Mesenchymal stem cell of Wharton's jelly (primary cell): ENCODE data around the gene KMO.

- CAGE, long polyA plus RNA = no peak
Measured at GRCh38 chr1:236066609-236067430, 1.9 kb upstream of the NID1 start.

- CAGE, long polyA plus RNA = no peak
Measured at GRCh38 chr1:236495254-236495702, 28.5 kb upstream of the LGALS8 start.

DNA sequence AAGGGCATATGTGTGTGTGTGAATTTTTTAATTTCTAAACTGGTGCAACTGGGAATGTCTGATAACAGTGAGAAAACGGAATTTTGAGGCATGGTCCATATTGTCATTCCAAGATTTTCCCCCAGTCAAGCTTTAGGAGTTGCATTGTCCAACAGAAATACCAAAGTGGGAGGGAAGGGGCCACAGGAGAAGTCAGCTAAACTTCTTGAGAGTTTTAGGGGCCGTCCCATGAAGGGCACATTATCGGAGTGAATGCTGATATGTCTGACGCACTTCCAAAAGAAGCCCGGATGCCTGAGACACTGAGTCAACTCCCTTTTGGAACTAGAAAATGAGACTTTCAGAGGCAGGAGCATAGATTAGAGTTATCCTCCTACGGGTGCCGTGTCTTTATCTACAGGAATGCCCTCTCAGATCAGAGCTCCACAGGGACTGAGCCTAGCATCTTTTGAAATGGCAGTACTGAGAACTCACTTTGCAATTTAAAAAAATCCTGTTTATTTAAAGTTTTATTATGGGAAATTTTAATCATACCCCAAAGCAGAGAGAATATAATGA, 13.0 kb downstream of the ACTN2 start:
- CAGE, long polyA plus RNA = no peak

GRCh38 chr1:236717804-236718069, 31.4 kb downstream of the ACTN2 start:
- CAGE, long polyA plus RNA = no peak

DNA sequence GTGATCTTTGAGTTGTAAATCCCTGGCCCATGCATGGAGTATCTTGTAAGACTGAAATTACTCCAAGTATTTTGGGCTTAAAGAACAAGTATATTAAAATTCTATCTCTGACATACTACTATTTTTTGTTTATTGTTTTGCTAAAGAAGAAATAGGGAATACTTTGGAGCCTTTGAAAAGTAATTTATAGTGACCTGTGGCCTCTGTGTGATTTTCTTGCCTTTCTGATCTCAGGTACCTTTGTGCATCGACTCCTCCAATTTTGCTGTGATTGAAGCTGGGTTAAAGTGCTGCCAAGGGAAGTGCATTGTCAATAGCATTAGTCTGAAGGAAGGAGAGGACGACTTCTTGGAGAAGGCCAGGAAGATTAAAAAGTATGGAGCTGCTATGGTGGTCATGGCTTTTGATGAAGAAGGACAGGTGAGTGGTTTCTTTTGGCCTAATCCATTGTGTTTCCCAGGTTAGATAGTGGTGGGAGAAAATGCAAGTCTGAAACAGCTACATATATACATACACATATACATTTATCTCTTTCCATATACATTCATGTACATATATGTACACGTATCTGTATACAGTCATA, 43.2 kb downstream of the MTR start:
- CAGE, long polyA plus RNA = no peak

GRCh38 chr1:237614147-237614783, 276.5 kb downstream of the ZP4 start:
- CAGE, long polyA plus RNA = no peak

DNA sequence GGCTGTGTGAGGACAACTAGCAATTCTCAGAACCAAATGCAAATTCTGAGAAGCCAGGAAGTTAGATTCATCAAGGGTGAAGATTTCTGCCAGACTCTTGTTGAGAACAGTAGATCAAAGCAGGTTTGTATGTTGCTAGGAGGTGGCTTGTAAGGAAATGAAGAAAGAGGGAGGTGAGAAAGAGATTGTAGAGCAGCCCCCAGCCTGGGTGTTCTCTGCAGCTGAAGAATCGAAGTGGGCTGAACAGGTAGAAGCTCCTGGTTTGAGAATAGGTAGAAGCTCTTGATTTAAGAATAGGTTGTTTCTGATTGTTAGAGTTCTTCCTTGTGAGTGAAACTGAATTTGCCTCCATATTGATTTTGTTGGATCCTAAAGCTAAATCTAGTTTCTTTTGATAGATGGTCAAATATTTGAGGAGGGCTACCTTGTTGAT, 153.9 kb downstream of the ZP4 start:
- CAGE, long polyA plus RNA = no peak

- CAGE, long polyA plus RNA = no peak
Measured at GRCh38 chr1:238354528-238354945, 463.8 kb upstream of the ZP4 start.

GRCh38 chr1:238590142-238590524, 699.4 kb upstream of the ZP4 start:
- CAGE, long polyA plus RNA = no peak

DNA sequence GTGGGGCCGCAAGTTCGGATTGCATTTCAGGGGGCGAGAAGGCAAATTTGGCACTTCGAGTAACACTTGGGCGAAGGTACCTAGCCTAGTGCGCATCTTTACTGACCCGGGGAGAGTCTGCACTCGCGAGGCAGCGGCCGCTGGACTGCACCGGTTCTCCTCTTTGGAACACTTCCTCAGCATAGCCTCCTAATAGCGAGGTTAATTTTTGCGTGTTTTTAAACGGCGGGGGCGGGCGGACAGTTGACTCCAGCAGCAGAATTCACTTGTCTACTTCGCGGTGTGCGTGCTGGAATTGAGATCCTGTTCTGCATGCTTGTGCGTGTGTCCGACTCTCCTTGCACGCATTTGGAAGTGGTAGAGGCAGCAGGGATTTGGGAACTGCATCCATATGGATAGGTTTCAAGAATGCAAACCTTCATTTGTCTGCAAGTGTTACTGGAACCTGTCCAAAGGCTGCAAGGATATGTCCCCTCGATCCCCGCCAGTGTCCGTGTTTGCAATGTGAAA, 1.4 kb downstream of the CHRM3 start:
- CAGE, long polyA plus RNA = no peak

DNA sequence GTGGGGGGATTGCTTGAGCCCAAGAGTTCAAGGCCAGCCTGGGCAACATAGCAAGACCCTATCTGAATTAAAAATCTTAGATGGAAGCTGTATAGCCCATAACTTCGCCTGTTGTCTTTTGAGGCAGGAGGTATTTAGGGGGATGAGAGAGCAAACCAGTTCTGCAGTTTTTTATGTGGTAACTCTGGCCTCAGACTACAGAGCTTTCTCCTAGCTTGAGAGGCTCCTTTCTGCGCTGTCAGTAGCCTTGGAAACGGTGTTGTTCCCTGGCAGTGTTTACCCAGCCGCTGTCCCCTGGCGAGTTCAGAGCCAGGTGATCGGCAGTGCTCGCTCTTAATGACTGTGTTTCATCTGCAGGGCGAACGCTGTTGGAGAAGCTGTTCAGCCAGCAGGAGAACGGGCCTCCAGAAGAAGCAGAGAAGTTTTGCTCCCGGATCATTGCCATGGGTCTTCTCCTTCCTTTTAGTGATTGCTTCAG, 31.2 kb downstream of the FMN2 start:
- CAGE, long polyA plus RNA = no peak

DNA sequence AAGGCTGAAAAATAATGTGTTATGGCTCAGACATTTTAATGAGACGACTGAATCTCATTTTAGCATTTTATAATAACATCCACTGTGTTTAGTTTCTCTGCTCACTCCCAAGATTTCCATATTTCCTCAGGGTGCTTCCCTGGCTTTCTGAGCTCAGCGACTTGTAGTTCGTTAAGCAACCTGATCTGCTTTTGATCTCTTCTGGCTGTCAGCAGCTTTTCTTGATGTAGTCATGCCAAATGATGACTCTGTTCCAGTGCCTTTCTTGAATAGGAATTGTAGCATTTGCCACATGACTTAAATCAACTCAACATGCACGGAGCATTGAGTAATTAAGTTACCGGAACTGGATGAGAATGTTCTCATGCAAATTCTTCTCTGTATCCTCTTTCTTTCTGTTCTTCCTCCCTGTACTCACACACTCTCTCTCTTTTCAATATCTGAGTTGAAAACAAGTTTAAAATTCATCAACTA, 246.1 kb downstream of the FMN2 start:
- CAGE, long polyA plus RNA = no peak

- CAGE, long polyA plus RNA = no peak
Measured at GRCh38 chr1:241267087-241267432, 89.9 kb downstream of the RGS7 start.

DNA sequence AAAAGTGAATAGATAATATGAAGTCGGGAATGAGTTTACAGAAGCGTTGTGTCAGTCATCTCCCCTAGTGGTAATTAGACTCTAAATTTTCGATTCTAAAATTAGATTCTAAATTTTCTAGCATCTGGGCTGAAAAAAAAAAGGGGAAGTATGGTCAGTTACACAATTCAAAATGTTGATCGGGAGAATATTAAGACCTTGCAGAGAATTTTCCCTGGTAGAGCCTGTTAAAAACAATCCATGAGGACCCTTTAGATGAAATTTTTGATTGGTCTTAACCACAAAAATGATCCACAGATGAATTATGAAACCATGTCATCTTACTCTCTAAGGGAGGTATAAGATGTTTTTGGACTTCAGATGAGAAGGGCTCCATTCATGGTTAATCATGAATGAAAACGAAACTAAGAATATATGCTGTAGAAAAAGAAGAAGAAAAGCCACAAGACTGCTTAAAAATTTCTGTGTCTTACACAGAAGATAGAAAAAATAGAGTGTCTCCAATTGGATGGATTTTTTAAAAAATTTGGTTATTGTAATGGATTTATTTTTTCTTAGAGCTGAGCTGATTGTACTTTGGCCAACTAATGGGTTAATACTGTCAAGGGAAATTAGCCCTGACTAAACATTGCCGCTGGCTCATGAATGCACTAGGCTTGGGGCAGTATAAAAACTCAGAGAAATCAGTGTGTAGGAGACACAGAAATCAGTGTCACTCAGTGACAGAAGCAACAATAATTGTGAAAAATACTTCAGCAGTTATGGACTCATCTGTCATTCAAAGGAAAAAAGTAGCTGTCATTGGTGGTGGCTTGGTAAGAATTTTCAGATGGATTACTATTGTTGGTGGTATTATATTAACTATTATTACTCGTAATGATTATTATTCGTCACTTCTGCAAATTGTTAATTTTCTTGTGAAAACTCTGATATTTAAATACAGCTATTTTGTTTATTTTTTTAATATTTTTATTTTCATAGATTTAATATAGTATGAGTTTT, at the start of gene KMO:
Gene KMO (plus strand): TSS at position 695 of the 1,002 bp plus-strand sequence.
- CAGE, long polyA plus RNA = no peak

DNA sequence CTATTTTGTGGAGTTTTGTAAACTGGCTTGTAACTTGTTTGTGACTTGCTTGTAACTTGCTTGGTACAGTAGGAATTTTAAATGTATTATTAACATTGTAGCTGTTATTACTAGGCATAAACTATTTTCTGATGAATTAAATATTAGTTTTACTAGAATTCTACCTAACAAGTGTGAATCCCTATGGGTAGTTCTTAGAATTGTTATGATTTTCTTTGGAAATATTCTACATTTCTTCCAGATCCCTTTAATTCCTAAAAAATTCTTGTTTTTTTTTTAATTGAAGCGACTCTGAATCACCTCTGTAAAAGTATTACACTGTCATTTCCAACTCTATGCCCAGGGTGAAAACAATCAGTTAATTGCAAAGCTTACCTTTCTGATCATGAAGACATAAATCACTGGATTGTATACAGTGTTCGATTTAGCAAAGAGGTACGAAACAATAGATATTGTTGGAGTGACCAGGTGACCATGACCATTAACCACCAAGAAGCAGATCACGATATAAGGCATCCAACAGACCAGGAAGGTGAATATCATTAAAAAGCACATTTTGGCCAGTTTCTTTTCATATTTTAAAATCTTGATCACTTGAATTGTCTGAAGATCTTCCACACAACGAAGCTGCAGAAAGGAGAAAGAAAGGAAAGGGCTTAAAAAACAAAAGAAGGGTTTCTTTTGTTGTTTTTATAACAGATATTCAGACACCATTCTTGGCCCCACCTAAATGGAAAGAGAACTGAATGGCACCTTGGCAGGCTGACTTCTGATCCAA, 42.6 kb downstream of the CHML start:
- CAGE, long polyA plus RNA = no peak

- CAGE, long polyA plus RNA = no peak
Measured at GRCh38 chr1:241627982-241628391, 12.2 kb downstream of the CHML start.

DNA sequence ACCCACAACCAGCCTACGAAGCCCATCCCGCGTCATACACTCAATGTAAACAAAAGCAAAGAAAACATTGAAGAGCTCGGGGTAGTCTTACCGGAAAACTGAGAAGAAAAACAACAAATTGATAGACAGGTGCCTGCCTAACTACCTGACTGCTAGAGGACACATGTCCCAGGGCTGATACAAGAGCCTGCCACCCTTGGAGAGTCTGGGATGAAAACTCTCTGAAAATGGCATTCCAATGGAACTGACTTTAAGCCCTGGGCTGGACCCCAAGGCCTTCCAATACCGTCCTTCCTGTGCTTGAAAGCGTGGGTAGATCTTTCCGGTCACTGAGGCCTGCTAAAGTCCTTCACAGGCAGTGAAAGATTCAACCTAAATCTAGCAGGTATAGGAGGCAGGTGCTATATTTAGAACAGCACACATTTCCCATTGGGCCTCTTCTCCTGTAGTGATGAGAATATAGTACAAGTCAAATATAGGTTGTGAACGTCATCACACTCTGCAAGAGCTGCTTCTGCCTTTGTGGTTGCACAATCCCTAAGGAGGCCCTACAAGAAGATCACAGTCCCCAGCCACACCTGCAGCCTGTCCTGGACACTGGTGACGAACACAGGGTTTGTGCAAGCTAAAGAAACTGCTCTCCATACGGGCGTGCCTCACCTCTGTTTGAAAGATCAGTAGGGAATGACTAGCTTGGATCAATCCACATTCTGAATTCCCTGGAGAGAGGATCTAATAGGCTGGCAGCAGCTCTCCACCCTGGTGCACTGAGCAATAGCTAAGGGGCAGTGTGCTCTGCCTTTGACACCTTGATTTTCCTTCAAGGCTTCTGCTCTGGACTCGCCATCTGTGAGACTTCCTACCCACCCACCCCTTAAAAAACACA, 870 bp upstream of the CHML start:
- CAGE, long polyA plus RNA = no peak

- CAGE, long polyA plus RNA = no peak
Measured at GRCh38 chr1:241856787-241857660, 9.0 kb downstream of the EXO1 start.

DNA sequence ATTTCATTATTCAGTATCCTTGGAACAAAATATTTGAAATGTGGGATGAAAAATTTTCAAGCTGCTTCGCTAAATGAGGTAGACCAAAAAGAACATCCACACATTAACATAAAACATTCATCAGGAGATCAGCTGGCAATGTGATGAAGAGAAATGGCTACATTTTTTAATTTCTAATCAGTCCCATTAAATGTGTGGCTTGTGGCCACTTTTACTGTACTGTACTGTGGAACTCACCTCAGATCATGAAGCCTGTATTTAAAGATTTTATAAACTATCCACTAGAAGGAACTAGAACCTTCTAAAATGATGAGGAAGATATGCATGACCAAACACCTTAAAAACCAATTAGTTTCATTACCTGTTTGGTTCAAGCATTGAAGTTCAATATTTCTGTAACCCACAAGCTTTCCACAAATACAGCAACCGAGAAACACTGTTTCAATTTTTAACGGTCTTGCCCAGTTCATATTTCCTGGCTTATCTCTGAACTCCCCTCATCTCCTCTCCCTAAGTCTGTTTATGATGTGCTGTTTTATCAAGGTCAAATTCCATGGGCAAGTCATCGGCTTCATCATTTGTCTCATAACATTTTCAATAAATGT, 264.2 kb upstream of the PLD5 start:
- CAGE, long polyA plus RNA = no peak

- CAGE, long polyA plus RNA = no peak
Measured at GRCh38 chr1:242890089-242890779, 364.8 kb downstream of the CEP170 start.